Parietal lobe (tissue), 2 donors: ENCODE measurements around a stretch of chr16.

- RAMPAGE, long total RNA = no peak
Measured at GRCh38 chr16:76532027-76532571, 254.9 kb downstream of the CNTNAP4 start.

GRCh38 chr16:76634683-76635486 is 357.7 kb downstream of the CNTNAP4 start:
- RAMPAGE, long total RNA = no peak

- RAMPAGE, long total RNA = no peak
Measured at GRCh38 chr16:77191442-77192043, 553 bp downstream of the MON1B start.

DNA sequence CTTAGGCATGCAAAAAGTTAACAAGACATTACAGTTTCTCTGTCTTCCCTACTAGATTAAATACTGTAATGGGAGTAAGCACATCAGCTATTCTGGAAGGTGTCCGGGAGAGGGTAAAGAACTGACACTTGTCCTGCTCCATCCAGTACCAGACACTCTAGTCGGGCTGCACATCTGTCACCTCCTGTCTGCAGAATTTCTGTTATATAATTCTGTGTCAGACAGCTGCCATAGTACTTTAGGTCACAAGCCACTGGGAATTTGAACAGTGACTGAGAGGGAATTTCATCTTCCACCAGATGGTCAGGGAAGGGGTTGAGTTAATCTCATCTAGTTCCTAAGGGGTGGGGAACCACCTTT is 58.6 kb upstream of the NUDT7 start:
- RAMPAGE, long total RNA = no peak

DNA sequence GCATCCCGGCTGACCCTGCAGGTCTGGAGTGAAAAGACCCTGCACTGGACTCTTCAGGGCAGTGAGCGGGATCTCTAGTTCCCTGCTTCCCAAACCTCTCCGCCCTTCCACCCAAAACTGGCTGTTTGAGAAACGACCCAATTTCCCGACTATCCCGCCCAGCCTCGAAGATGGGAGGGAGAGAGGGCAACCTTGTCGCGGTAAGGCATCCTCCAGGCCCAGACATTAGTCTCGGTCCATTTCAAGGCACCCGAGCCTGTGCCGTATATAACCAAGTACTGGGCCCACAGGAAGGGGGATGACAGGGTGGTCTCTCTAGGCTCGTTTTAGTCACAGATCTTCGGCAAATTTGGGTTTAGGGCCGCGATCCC is 339 bp upstream of the VAT1L start:
- RAMPAGE, long total RNA = no peak

DNA sequence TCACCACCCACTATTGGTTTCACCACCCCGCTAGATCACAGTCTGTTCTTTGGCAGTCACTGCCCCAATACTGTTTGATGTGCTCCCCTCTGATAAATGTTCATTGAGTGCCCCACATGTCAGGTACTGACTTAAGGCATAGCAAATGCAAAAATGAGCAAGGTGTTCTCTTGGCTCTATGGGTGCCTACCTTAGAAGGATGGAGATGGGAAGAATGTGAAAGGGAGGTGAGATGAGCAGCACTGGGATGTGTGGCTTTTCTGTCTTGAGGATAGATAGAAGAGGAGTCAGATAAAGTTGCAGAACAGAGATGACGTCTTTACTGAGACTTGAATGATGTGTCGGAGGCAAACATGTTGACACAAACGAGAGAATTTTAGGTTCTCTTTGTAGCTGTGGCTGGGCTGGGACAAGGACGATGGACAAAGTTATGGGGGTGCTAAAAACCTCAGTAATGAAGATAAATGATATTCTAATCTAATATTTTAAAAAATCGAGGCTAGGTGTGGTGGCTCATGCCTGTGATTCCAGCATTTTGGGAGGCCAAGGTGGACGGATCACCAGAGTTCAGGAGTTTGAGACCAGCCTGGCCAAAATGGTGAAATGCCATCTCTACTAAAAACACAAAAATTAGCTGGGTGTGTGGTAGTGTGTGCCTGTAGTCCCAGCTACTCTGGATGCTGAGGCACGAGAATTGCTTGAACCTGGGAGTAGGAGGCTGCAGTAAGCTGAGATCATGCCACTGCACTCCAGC is 355.6 kb downstream of the WWOX start:
- RAMPAGE, long total RNA = no peak

DNA sequence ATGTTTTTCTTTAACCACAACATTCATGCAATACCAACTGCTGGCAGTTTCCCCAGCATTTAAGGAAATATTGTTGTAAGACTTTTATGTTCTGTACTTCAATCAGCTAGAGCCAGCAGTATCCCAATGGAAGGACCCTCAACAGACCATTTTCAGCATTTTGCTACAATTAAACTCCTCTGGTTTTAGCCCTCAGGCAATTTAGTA is 362.3 kb downstream of the WWOX start:
- RAMPAGE, long total RNA = no peak

DNA sequence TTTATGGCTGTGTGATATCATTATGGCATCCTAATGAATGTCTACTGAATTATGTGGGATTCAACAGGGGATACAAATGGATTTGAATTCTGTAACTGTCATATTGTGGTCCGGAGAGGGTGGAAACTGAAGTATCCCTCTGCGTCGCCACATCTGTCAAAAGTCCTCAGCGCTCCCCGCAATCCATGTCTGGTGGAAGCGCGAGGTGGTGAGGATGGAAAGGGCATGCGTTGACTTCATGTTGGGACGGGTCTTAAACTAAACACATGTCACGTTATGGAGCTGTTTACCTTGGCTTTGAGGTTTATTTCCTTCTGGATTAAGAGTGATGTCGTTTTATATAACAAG is 418.0 kb downstream of the WWOX start:
- RAMPAGE, long total RNA = no peak

- RAMPAGE, long total RNA = no peak
Measured at GRCh38 chr16:78750068-78750467, 650.6 kb downstream of the WWOX start.

GRCh38 chr16:78770321-78770971 is 671.0 kb downstream of the WWOX start:
- RAMPAGE, long total RNA = no peak

- RAMPAGE, long total RNA = no peak
Measured at GRCh38 chr16:79253114-79253679, 347.3 kb downstream of the MAF start.

GRCh38 chr16:79328871-79329257 is 271.7 kb downstream of the MAF start:
- RAMPAGE, long total RNA = no peak

- RAMPAGE, long total RNA = no peak
Measured at GRCh38 chr16:79508363-79508673, 92.2 kb downstream of the MAF start.

- RAMPAGE, long total RNA = no peak
Measured at GRCh38 chr16:79589360-79589752, 11.2 kb downstream of the MAF start.

- RAMPAGE, long total RNA = no peak
Measured at GRCh38 chr16:79598699-79599503, 1.6 kb downstream of the MAF start.

DNA sequence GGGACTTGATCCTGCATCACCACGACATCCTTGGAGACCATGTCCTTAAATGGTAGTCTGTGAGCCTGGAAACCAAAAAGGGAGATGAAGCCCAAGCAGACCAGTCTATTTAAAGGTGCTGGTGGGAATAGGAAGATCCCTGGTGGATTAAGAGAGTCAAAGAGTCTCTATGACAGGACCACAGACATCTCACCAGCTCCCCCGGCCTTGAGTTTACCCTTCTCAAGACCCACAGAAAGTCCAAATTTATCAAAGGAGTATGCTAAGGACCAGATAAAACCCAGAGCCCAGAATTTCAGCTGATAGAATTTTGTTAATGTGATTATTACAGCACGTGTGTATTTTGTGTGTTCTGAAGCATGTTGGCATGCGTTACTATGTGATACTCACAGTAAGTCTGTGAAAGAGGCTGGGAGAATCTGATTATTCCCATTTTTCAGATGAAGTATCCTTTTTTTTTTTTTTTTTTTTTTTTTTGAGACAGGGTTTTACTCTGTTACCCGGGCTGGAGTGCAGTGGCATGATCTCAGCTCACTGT is 33.0 kb upstream of the DYNLRB2 start:
- RAMPAGE, long total RNA = no peak

GRCh38 chr16:80569457-80570123 is 28.8 kb downstream of the DYNLRB2 start:
- RAMPAGE, long total RNA = no peak

- RAMPAGE, long total RNA = no peak
Measured at GRCh38 chr16:80806805-80807535, 2.6 kb upstream of the CDYL2 start.

- RAMPAGE, long total RNA = no peak
Measured at GRCh38 chr16:81043937-81045024, 8.6 kb downstream of the ATMIN start.

DNA sequence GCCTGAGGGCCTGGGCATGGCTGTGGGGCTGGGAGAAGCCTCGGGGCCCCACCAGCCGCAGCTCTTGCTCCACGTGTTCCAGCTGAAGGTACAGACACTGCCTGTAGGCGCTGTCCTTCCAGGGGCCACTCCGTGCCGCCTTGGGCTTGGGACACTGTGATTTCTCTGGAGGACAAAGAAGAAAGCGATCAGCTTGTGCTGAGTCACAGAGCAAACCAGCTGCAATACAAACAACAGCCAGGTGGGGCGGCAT is 45.1 kb upstream of the GCSH start:
- RAMPAGE, long total RNA = no peak